Placental epithelial cell (primary cell): ENCODE results near the genes RSPO1, INPP5B and MACF1.

- CAGE, long polyA plus RNA, result no peak
These were observed 216 bp upstream of the ZC3H12A start for GRCh38 chr1:37474263-37474464.

GRCh38 chr1:37634504-37635155 is at the start of gene RSPO1:
TSS of gene RSPO1 (minus strand) at chr1:37634892.
- CAGE, long polyA plus RNA, result no peak

DNA sequence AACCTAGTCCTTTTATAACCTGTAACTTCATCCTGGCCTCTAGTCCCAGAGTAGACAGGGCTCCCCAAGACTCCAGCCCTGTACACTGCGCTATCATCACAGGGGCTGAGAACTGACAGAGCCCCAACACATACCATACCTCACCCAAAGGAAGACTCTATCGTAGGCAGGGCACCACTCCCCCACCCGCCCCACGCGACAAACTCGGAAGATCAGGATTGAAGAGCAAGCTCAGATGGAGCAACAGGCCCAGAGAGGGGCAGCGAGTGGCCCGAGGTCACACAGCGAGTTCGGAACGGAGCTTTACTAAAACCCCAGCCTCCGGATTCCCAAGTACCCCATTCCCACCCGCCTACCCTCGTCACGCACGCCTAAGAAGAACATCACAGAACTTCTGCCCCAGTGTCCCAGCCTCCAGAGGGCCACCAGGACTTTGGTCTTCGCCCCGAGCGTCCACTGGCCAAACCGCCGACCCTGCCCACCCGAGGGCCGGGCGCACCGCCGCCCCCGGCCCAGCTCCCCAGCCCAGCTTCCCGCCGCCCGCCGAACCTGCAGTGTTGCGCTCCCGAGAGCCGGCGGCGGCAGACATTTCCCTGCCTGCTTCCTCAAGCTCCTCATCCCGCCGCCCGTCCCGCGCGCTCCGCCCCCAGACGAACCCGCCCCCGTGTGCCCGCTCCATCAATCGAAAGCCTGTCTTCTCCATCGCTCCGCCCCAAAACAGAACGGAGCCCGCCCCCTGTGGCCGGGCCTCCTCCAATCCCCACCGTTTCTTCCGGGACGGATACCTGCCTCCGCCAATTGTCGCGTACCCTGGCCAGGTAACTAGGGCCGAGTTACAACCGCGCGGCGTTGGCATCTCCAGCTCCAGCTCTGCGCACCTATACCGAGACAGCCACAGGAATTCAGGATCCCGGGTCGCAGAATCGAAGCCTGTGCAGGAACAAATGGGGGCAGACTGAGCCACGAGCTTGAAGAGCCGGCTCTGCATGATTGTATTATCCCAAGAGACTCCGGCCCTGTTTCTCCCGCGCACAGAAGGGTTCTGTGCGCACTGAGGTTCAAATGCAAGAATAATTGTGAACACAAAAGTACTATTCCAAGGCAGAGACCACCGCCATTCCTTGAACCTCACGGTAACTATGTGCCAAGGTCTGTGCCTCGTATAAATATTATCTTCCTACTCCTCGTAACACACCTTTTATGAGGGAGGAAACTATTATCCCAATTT is 15.3 kb downstream of the INPP5B start:
- CAGE, long polyA plus RNA, result no peak

- CAGE, long polyA plus RNA, result no peak
These were observed at the start of gene INPP5B for GRCh38 chr1:37946495-37947427. TSS of gene INPP5B (minus strand) at chr1:37947053.

- CAGE, long polyA plus RNA, result no peak
These were observed 380.9 kb upstream of the POU3F1 start for GRCh38 chr1:38427231-38428128.

- CAGE, long polyA plus RNA, result no peak
These were observed 300.8 kb downstream of the RRAGC start for GRCh38 chr1:38558887-38559147.

GRCh38 chr1:38777766-38778448 is 81.7 kb downstream of the RRAGC start:
- CAGE, long polyA plus RNA, result no peak

DNA sequence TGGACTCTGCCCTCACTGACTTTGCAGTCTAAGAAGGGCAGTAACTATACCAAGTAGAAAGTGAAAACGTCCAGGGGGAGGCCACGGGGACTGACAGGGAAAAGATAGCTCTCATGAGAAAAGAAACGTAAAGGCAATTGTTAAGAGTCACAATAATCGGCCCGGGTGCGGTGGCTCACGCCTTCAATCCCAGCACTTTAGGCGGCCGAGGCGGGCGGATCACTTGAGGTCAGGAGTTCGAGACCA is 2.1 kb downstream of the RRAGC start:
- CAGE, long polyA plus RNA, result no peak

- CAGE, long polyA plus RNA, result no peak
These were observed 677 bp downstream of the NDUFS5 start for GRCh38 chr1:39026609-39027445.

GRCh38 chr1:39086589-39087464 is 60.7 kb downstream of the NDUFS5 start:
- CAGE, long polyA plus RNA, result no peak

DNA sequence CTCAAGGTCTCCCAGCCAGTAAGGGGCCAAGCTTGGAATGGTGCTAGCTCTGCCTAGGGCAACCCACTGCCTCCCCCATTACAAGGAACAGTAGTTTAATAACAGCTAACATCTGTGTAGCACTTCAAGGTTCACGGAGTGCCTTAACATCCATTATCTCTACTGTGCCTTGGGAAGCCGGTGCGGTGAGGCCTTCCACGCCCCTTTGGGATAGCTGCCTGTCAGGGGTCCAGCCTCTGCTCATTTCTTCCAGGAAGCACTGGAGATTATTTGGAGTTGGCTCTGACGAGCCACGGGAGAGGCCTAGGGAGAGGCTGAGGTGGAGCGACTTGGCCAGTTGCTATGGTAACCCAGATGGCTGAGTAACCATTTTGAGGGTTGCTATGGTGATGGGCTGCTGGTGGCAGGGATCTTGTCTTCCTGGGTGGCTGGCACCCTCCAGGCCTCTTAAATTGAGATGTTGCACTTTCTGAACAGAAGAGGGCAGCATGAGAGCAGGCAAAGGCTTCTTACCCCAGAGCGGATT is 72.3 kb downstream of the NDUFS5 start:
- CAGE, long polyA plus RNA, result no peak

DNA sequence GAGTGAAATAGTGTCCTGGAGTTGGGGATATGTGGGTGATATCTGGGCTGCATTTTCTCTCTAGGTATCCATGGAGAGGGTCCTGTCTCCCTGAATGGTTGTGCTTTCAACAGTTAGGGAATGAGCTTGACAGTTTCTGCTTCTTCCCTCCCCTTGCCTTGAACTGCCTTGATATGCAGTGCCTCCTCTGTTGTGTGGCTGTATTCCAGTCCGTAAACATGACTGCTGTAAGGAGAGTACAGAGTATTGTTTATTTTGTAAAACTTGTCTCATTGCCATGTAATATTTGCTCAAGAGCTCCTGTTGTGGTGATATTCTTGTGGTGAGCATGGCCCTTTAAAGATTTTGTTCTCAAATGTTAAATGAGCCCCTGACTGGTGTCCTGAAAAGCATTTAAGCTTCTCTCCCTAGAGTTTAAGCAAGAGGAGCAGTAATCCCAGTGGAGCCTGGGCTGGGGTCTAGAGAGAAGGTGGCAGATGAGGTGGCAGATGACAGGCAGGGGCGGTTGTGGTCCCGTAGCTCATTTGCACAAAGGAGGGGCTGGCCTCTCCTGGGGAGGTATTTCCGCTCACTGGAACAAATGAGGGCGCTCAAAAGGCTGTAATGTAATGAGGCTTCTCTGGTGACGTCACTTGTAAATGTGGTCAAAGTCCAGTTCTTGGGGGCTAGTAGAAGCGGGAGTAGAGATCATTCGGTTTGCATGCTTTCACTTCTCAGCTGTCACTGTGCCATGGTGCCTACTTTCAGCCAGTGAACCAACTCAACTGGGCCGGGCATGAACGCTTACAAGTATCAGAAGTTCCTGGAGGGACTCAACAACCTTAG is 46.1 kb upstream of the MACF1 start:
- CAGE, long polyA plus RNA, result no peak

GRCh38 chr1:39204294-39205055 is at the start of gene MACF1:
TSS of gene MACF1 (plus strand) at chr1:39204695.
- CAGE, long polyA plus RNA, result no peak

- CAGE, long polyA plus RNA, result no peak
These were observed 606 bp downstream of the MACF1 start for GRCh38 chr1:39205056-39205546.

DNA sequence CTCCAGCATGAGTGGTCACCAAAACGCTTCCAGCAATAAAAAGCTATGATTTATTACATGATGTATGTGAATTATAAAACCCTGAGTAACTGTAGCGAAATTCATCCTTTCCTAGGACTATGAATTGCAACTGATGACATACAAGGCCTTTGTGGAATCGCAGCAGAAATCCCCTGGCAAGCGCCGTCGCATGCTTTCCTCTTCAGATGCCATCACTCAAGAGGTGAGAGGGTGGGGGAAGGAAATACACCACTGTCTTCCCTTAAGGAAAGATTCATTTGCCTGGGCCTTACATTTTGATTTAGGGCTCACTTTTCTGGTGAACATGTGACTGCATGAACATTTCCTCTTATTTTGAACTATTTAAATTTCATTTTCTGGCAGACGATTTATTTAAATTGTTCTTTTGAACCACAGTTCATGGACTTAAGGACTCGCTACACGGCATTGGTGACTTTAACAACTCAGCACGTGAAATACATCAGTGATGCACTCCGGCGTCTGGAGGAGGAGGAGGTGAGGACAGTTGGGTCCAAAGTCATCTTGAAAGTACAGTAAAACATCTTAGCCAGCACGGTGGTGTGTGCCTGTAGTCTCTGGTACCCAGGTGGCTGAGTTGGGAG is 118.1 kb downstream of the MACF1 start:
- CAGE, long polyA plus RNA, result no peak

DNA sequence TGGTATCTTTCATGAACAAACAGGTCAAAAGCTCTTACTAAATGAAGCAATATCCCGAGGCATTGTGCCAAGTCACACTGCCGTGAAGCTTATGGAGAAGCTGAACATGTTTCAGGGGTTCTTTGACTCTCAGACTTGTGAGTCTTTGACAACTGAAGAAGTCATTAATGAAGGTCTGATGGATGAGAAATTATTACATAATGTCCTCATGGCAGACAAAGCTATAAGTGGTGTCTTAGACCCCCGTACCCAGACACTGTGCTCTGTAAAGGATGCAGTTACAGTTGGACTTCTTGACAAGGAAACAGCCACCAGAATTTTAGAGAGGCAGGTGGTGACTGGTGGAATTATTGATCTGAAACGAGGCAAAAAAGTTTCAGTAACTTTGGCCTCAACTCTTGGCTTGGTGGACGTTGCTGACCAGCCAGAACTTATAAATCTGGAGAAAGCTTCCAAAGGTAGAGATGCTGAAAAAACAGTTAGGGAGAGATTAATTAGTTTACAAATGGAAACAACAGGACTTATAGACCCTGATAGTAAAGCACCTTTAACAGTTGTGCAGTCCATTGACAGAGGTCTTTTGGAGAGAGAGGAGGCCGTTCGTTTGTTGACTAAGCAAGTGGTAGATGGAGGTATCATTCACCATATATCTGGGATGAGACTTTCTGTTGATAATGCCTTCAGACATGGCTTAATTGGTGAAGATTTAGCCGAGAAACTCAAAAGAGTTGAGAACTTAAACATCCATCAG is 129.2 kb downstream of the MACF1 start:
- CAGE, long polyA plus RNA, result no peak

DNA sequence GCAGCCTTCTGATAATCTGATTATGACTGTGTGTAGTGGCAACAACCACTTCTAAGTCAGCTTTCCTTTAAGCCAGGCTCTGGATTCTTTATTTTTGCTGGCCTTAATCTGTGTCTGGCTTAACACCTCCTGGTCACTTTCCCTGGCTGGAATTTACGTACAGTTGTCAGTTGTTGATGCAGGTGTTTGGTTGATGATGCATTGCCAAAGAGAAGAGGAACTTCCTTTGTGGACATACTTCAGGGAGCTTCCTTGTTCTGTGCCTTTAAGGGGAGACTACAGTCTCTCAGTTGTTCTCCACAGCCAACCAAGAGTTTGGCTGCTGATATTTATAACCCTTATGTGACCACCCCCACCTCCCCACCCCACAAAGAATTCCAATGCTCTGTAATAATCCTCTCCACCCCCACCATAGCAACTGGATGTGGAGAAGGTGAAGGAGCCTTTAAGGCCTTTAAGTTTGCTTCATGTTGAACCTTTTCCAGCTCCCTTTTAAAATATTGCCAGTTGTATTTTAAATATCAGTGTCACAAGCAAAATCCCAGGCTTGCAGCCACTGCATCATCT is 96.0 kb upstream of the BMP8A start:
- CAGE, long polyA plus RNA, result no peak

DNA sequence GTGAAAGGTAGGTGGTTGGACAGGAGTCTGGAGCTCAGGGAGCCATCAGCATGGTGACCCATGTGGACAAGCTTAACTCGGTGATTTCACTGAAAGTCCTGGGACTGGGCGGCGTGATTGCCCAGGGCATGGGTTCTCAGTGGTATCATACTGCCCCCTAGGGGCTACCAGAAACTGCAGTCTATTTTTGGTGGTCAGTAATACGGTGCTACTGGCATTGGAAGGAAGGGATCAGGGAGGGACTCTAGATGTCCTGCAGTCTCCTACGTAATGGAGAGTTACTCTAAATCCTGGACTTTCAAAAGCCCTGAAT is 37.4 kb downstream of the PABPC4 start:
- CAGE, long polyA plus RNA, result no peak

GRCh38 chr1:39558442-39559031 is 18.1 kb downstream of the PABPC4 start:
- CAGE, long polyA plus RNA, result no peak

DNA sequence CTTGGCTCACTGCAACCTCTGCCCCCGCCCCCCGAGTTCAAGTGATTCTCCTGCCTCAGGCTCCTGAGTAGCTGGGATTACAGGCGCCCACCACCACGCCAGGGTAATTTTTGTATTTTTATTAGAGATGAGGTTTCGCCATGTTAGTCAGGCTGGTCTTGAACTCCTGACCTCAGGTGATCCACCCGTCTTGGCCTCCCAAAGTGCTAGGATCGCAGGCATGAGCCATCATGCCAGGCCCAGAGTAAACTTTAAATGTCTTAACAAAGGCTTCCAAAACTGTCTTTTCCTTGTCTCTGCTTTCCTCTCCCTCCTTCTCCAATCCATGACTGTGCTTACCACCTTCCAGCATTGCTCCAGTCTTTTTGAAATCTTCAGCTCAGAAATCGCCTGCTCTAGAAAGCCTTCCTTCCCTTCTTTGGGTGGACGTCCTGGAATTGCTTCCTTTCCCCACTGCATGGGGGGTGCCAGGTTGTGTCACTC is 17.4 kb upstream of the PABPC4 start:
- CAGE, long polyA plus RNA, result no peak